Neural progenitor cell (in vitro differentiated cells): ENCODE results near the genes ASIC4 and OBSL1.

DNA sequence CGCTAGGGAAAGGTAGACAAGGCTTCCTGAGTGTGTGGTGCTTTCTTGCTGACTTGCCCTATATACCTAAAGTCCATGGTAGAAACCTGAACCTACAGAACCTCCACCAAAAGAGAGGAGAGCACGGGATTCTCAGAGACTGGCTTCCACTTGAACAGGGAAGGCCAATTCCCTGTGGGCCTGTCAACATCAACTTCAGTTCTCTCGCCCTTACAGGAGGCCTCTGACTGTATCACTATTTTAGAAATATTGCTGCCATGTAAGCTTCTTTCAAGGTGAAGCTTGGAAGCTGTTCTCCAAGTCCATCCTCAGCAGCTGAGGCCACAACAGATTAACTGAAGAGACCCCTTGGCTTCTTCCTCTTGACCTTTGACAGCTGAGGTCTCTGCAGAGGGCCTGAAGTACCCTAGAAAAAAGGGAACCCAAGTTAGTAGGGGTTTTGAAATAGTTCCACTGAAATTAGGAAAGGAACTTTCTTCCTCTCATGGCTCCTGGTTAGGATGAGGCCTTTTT is 15.4 kb upstream of the IHH start:
- RAMPAGE, long total RNA = no peak

DNA sequence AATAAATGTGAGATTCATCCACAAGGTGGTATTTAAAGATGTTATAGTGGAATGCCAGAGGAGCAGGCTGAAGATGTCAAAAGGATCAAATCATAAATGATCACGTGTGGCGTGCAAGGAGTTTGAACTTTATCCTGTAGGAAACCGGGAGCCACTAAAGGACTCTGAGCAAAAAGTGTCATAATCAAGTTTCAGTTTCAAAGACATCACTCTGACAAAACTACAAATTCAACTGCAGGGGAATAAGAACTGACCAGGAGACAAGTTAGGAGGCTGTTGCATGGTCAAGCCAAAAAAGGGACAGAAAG is 19.9 kb downstream of the NHEJ1 start:
- RAMPAGE, long total RNA = no peak

DNA sequence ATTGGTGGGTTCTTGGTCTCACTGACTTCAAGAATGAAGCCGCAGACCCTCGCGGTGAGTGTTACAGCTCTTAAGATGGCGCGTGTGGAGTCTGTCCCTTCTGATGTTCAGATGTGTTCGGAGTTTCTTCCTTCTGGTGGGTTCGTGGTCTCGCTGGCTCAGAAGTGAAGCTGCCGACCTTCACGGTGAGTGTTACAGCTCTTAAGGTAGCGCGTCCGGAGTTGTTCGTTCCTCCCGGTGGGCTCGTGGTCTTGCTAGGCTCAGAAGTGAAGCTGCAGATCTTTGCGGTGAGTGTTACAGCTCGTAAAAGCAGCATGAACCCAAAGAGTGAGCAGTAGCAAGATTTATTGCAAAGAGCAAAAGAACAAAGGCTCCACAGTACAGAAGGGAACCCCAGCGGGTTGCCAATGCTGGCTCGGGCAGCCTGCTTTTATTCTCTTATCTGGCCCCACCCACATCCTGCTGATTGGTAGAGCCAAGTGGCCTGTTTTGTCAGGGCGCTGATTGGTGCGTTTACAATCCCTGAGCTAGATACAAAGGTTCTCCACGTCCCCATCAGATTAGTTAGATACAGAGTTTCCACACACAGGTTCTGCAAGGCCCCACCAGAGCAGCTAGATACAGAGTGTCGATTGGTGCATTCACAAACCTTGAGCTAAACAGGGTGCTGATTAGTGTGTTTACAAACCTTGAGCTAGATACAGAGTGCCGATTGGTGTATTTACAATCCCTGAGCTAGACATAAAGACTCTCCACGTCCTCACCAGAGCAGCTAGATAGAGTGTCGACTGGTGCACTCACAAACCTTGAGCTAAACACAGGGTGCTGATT is 5.9 kb upstream of the ZFAND2B start:
- RAMPAGE, long total RNA = no peak

DNA sequence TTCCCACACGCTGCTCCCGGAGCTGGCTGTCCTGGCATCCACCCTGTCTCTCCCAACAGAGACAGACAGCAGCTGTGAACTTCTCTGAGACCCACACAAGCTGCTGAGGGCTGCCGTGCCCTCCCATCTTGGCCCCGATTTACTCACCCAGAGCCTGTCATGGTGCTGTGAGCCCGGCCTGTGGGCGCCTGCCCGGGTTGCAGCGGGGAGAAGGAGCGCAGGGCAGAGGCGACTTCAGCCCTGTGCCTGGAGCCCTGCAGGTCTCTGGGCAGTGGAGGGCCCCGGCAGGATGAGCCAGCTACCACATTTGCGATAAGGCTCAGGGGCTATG is 3.3 kb upstream of the ABCB6 start:
- RAMPAGE, long total RNA = no peak

GRCh38 chr2:219253581-219253755 is 250 bp downstream of the TUBA4A start:
- RAMPAGE, long total RNA = no peak

DNA sequence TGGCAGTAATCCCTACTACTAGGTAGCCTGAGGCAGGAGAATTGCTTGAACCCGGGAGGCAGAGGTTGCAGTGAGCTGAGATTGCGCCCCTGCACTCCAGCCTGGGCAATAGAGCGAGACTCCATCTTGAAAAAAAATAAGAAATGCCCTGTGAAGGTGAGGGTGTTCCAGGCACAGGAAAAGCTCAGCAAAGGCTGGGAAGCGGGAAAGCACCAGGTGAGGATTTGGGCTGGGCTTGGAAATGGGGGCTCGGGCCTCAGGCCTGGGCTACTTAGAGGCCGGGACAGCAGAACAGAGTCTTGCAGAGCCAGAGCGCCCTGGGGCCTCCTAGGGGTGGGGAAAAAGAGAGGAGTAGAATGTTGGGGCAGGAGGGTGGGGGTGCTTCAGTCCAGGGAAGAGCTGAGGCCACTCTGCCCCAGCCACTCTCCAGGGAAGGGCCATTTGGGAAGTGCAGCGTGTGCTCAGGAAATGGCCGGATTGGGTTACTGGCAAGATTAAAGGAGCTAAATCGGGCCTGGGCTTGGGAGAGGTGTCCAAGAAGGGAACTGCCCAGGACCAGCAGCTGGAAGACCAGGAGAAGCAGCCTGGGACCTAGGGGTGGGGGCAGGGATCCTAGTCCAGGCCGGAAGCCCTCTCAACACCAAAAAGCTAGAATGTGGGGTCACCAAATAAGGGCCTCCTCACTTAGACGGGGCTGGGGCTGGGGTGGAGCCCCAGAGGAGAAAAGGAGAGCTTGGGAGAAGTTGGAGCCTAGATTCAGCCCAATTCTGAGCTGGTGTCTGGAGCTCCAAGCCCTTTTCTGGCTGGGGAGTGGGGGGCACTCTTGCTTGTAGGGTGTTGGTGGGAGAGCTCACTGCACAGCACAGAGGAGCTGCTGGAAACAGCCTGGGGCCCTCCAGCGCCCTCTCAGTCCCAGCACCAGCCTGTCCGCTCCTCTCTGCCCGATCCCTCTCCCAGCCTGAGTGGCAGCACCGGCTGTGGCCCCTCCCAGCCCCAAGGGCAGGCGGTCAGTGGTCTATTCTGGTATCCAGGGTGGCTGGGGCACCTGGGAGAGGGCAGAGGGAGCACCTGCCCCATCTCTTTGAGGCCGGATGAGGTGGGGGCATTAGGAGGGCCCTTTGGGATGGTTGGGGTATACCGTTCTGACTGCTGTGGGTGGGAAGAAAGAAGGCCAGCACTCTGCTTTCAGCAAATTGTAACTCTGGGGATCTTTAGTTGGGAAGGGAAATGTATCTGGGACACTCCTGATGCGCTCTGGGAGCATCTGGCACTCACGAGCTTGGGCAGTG is 13.5 kb upstream of the DES start:
- RAMPAGE, long total RNA = no peak

- RAMPAGE, long total RNA = no peak
Observed at GRCh38 chr2:219406598-219407334, 11.4 kb upstream of the DES start.

- RAMPAGE, long total RNA = no peak
Observed at GRCh38 chr2:219436917-219437546, 2.4 kb downstream of the SPEG start.

GRCh38 chr2:219444314-219445267 is 9.9 kb downstream of the SPEG start:
- RAMPAGE, long total RNA = no peak

- RAMPAGE, long total RNA = no peak
Observed at GRCh38 chr2:219459474-219460150, 25.0 kb downstream of the SPEG start.

DNA sequence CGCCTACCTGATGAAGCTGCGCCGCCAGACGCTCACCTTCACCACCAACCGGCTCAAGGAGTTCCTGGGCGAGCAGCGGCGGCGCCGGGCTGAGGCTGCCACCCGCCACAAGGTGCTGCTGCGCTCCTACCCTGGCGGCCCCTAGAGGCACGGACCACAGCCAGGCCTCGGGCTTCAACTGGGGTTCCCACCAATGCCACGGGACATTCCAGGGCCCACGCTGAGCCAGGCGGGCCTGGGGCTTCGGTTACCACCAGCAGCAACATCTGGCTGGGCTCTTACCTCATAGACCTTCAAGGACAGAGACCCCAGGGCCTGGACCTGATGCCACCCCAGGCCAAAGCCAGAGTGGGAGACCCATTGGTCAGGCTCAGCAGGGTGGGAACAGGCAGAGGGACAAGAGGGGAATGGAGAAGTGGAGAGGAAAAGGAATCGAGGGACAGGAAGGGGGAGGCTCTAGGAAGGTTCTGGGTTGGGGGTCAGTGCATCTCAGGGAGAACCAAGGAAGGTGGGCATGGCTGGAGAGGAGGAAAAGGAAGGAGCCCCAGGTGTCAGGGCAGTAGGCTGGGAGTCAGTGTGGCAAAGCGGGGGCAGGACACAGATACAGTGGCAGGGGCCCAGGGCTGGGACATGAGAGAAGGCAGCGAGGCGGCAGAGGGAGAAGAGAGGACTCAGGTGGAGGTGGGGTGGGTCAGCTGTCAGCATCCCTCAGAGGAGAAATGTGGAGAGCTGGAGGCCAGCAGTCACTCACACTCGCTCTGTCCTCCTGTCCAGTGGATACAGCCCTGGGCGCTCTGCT is 3.1 kb upstream of the SPEGNB start:
- RAMPAGE, long total RNA = no peak

GRCh38 chr2:219495501-219495874 is 443 bp upstream of the SPEGNB start:
- RAMPAGE, long total RNA = no peak

- RAMPAGE, long total RNA = no peak
Observed at GRCh38 chr2:219514089-219515280, at the start of gene ASIC4. TSS of gene ASIC4 (plus strand) at chr2:219514482.

GRCh38 chr2:219520871-219521734 is 6.8 kb downstream of the ASIC4 start:
- RAMPAGE, long total RNA = no peak

GRCh38 chr2:219525737-219526313 is 11.5 kb downstream of the ASIC4 start:
- RAMPAGE, long total RNA = no peak

DNA sequence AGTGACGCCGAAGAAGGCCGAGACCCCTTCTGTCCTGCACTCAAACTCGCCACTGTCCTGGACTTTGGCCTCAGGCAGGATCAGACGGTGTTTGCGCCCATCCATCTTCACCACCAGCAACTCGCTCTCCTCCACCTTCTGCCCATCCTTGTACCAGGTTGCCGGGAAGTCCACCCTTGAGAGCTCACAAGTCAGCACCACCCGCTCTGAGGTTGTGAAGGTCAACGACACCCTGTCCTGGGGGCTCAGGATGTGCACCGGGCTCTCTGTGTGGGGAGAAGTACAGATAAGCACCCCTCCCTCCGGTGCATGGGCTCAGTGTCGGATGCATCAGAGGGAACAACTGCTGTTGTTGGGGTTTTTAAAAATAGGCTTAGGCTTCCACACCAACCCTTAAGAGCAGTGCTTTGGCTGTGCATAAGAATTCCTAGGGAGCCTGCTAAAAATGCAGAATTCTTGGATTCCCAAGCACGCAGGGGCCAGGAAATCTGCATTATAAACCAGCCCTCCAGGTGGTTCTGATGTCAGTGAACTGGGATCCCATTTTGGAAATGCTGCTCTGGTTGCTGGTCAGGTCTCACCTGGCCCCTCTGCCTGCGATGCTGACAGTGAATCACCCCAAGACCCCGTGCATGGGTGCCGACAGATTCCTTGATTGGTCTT is 6.0 kb downstream of the OBSL1 start:
- RAMPAGE, long total RNA = no peak

GRCh38 chr2:219571360-219571803 is at the start of gene OBSL1:
TSS of gene OBSL1 (minus strand) at chr2:219571539.
- RAMPAGE, long total RNA = no peak

- RAMPAGE, long total RNA = no peak
Observed at GRCh38 chr2:219609141-219610142, 11.8 kb downstream of the STK11IP start.

DNA sequence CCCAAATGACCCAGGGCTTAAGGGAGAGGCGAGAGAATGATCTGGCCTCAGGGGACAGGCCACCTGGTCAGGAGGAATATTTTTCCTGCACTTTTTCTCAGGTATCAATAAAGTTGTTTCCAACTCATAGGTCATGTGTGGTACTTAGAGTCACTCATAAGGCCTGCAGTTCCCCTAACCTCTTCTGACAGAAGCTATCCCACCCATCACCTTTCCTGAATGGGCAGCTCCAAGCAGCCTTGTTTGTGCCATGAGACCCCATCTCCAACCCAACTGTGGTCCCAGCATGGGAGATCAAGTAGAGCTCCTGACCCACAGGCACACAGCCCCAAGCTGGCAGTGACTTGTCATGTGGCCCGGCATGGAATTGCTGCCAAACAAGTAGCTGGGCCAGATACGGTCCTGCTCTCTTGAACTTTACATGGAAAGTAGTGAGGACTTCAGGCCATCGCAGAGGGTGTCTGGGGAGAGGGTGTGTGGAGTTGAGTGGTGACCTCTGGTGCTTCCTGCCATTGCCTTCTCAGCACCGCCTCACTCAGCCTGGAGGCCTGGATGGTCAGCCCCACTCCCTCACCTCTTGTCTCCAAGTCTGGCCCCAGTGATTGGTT is 11.0 kb upstream of the SLC4A3 start:
- RAMPAGE, long total RNA = no peak

DNA sequence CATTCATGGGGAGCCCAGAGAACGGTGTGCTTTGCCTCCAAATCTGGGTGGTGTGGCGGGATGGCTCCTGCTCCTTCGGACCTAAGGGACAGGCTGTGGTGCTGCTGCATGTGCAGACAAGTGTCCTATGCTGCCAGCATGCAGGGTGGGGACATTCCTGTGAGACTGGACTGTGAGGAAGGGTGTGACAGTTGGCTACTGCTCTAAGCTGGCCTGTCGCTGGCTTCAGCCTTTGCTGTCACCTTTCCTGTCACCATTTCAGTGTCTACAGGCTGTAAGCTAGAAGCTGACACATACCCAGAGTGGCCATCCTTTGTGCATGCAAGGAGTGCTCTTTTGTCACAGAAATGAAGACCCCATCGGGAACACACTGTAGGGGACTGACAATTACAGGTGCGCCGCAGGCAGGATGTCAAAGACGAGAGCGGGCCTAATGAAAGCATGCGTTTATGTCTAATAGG is 2.8 kb upstream of the SLC4A3 start:
- RAMPAGE, long total RNA = no peak